Suprapubic skin (tissue), 4 donors: ENCODE measurements around the genes CEP126, MMP8, MMP1 and DDI1.

DNA sequence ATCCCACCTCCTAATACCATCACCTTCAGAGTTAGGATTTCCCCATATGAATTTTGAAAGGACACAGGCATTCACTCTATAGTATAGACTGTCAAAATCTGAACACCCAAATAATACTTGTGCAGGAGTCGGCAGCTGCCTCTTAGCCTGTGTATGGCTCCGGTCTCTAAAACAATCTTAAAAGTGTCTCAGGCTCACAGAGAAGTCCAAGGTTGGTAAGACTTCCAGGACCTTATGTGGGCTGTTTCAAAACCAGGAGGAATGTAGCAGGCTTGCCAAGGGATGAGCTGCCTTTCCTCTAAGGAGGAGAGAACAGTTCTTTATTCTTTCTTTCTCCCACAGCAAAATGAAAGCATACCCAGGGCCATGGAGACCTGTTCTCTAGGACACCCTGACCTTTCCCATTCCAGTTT, 176.5 kb downstream of the TRPC6 start:
- PRO-cap = no peak
- RAMPAGE, long total RNA, 4 experiments = no peak in any of the 4 experiments

GRCh38 chr11:101914778-101915560, at the start of gene CEP126:
TSS of gene CEP126 (plus strand) at chr11:101915010.
- PRO-cap = bidirectional peak, plus-strand start at chr11:101915265, minus-strand start at chr11:101914871
- RAMPAGE, long total RNA, 4 experiments = start-site peak on the plus strand in 4 of 4 experiments, at chr11:101915006-101915329 at its widest, 14 to 258 reads per replicate

- PRO-cap = no peak
- RAMPAGE, long total RNA, 4 experiments = start-site peak on the plus strand in 2 of 4 experiments, at chr11:102114189-102114318 at its widest, 83 to 398 reads per replicate
Observed at GRCh38 chr11:102113777-102114361, 3.6 kb downstream of the YAP1 start.

GRCh38 chr11:102198594-102199050, 88.4 kb downstream of the YAP1 start:
- PRO-cap = no peak
- RAMPAGE, long total RNA, 4 experiments = no peak in any of the 4 experiments

DNA sequence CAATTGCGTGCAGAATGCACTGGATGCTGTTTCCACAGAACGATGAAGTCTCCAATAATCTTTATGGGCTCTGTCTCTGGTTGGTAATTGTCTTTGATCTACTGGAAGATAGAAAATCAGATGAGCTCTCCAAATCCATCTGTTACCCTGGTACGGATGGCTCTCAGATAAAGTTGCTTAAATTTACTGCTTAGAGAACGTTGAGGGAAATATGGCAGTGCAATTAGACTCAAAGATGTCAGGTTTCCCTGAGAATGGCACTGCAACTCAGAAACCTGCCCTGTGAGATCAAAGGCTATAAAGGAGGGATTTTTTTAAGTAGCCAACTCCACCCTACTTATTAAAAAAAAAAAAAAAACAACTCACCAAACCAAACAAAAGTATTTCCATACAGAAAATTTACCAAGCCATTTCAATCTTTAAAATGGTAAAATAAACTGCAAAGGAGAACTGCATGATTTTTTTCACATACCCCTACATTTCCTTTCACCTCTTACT, 760 bp upstream of the BIRC3 start:
- PRO-cap = no peak
- RAMPAGE, long total RNA, 4 experiments = no peak in any of the 4 experiments

- PRO-cap = no peak
- RAMPAGE, long total RNA, 4 experiments = no peak in any of the 4 experiments
Observed at GRCh38 chr11:102349884-102350489, 3.0 kb downstream of the BIRC2 start.

- PRO-cap = no peak
- RAMPAGE, long total RNA, 4 experiments = no peak in any of the 4 experiments
Observed at GRCh38 chr11:102438661-102439431, 13.7 kb downstream of the TMEM123 start.

DNA sequence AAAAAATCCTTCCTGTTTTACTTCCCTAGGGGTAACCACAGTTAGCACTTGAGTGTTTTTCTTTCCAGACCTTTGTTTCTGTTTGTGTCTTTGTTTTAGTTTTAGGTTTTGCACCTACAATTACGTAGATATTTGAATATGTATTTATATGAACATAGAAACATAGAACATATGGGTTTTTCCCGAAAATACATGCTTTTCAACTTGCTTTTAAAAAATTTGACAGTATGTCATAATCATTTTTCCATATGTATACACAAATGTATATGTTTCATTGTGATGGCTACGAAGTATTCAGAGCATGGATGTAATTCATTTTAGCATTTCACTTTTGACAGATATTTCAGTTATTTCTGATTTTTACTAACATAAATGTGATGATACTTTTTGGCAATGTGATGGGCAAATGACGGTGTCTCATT, 12.7 kb upstream of the TMEM123 start:
- PRO-cap = no peak
- RAMPAGE, long total RNA, 4 experiments = no peak in any of the 4 experiments

DNA sequence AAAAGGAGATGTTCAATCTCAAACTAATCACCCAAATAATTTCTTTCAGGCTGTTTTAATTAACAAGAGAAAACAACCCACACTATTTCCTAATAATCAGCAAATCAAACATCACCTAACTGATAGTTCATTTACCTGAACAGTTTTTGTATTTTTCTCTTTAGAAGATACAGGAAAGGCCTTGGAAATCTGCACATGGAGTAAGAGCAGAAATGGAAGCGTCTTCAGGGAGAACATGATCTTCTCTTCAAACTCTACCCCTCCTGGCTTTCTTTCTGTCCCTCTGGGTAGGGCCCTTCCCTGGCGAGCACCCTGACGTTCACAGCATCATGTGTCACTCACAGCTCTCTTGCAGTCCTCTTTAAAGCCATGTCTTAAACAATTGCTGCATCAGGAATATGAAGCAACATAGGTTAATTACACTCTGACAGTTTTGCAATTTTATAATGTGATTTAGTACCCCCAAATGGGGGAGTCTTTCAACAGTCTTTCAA, at the start of gene MMP8:
Gene MMP8, minus strand, starts transcription at position 336 of the 494 bp plus-strand sequence.
- PRO-cap = no peak
- RAMPAGE, long total RNA, 4 experiments = no peak in any of the 4 experiments

DNA sequence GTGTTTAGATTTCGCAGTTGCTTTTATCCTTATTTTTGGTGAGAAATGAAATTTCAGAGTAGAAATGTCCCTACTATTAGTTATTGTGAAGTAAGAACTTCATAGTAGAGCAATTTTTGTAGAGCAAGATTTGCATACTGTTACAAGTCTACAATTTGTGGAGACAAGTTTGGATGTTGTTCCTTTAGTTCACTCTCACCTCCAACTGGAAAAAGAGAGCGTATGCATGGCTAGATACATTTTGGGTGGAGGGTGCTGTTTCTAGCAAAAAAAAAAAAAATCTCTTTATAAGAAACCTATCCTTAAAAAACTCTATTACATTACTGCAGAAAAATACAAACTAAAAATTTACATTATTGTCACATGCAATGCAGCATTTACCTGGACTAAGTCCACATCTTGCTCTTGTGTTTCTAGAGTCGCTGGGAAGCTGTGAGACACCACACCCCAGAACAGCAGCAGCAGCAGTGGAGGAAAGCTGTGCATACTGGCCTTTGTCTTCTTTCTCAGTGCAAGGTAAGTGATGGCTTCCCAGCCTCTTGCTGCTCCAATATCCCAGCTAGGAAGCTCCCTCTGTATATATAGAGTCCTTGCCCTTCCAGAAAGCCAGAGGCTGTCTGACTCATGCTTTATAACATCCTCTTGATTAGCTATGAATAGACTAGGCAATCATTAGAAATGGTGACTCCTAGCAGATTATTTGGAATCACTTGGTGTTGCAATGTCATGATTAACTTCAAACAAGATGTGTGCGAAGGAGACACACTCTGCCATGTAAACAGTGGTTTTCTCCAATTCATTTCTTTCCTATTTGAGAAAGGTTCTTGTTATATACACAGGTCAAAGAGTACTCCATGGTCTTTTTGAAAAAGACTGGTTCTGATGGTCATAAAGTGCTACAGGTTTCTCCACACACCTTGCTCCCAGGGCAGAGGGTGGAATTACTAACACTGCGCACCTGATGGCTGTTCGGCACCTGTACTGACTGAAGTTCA, at the start of gene MMP1:
Gene MMP1, minus strand, starts transcription at position 554 of the 995 bp plus-strand sequence.
- PRO-cap = no peak
- RAMPAGE, long total RNA, 4 experiments = no peak in any of the 4 experiments

GRCh38 chr11:102831262-102832001, 12.0 kb downstream of the MMP3 start:
- PRO-cap = no peak
- RAMPAGE, long total RNA, 4 experiments = no peak in any of the 4 experiments

GRCh38 chr11:102879773-102880268, 5.0 kb upstream of the MMP12 start:
- PRO-cap = no peak
- RAMPAGE, long total RNA, 4 experiments = no peak in any of the 4 experiments

DNA sequence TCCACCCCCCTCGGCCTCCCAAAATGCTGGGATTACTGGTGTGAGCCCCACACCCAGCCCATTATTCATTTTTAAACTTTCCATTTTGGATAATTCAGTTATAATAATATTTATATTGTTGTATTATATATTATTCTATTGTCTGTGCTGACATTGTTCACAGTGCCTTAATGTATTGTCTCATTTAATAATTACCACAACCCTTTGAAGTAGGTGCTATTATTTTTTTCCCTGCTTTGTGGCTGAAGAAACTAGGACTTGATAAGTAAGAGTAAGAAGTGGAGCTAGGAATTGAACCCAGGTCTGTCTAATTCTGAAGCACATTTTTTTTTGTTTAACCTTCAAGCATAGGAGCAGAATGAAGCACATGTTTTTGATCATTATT, 62.3 kb downstream of the DYNC2H1 start:
- PRO-cap = no peak
- RAMPAGE, long total RNA, 4 experiments = no peak in any of the 4 experiments

GRCh38 chr11:103904025-103904581, 132.3 kb upstream of the DDI1 start:
- PRO-cap = no peak
- RAMPAGE, long total RNA, 4 experiments = no peak in any of the 4 experiments

GRCh38 chr11:104036456-104036928, at the start of gene DDI1:
TSS of gene DDI1 (plus strand) at chr11:104036640.
- PRO-cap = no peak
- RAMPAGE, long total RNA, 4 experiments = no peak in any of the 4 experiments

GRCh38 chr11:104829968-104830495, 138.3 kb downstream of the CASP4 start:
- PRO-cap = no peak
- RAMPAGE, long total RNA, 4 experiments = no peak in any of the 4 experiments

DNA sequence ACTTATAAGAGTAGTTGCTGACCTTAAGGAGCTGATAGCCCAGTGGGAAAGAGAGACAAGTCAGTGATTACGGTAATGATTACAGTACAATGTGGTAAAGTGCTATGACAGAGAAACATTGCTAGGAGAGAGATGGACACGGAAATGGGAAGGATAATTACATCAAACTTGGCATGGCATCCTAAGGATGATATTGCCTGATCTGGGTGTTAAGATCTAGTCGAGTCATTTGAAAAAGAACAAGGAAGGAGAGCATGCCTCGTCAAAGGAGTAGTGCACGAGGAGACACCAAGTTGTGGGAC, 7.9 kb downstream of the GRIA4 start:
- PRO-cap = no peak
- RAMPAGE, long total RNA, 4 experiments = no peak in any of the 4 experiments

DNA sequence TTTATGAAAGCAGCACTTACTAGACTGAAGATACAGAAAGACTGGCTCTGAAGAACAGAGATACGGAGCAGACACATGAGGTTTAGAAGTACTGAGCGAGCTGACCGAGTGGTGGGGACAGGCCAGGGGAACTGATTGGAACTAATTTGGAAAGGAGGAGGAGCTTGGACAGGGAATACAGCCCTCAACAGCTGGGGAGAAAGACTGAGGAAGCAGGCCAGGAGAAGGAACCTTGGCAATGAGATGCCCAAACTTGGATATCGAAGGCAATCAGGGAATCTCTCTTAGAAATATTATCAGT, 284.7 kb downstream of the GUCY1A2 start:
- PRO-cap = no peak
- RAMPAGE, long total RNA, 4 experiments = no peak in any of the 4 experiments

- PRO-cap = no peak
- RAMPAGE, long total RNA, 4 experiments = start-site peak on the minus strand in 1 of 4 experiments, at chr11:107454452-107454535 at its widest, 23 reads per replicate
Observed at GRCh38 chr11:107454060-107454579, 3.5 kb downstream of the CWF19L2 start.

- PRO-cap = no peak
- RAMPAGE, long total RNA, 4 experiments = no peak in any of the 4 experiments
Observed at GRCh38 chr11:108223885-108224351, 1.1 kb downstream of the ATM start.